AG10803 (cell line): ENCODE data around the genes SLC25A22 and RPLP2.

DNA sequence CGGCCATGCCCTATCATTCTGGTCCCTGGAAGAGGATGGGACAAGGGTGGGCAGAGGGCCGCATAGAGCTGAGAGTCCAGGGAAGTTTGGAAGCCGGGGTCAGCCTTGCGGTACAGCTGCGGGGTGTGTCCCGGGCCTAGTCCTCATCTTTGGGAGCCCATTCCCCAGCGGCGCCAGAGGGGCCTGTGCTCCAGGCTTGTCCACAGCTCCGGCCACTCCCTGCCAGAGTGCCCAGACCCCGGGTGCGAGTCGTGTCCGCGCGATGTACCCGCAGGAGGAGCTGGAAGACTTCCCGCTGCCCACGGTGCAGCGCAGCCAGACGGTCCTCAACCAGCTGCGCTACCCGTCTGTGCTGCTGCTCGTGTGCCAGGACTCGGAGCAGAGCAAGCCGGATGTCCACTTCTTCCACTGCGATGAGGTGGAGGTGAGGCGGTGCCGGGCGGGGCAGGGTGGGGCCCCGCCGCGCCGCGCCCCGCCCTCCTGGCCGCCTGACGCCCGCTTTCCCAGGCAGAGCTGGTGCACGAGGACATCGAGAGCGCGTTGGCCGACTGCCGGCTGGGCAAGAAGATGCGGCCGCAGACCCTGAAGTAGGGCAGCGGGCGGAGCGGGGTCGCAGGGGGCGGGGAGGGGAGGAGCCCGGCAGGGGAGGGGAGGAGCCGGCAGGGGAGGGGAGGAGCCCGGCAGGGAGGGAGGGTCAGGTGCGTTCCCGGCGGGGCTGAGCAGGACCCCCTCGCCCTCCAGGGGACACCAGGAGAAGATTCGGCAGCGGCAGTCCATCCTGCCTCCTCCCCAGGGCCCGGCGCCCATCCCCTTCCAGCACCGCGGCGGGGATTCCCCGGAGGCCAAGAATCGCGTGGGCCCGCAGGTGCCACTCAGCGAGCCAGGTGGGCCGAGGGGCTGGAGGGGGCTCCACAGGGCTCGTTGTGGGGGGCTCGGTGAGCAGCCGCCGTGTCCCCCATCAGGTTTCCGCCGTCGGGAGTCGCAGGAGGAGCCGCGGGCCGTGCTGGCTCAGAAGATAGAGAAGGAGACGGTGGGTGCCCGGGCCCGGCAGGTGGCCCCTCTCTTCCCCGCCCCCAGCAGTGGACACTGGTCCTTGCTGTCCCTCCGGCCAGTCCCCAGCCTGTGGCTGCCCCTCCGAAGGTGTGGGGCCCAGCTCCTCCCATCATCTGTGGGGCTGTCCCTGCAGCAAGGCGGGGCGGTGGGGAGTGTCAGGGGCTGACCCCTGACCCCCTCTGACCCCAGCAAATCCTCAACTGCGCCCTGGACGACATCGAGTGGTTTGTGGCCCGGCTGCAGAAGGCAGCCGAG lies 14.7 kb downstream of the EPS8L2 start:
- RRBS, result 32% methylated on average over 24 of the region's 95 CpGs

- RRBS, result 3% methylated on average over 41 of the region's 103 CpGs
Observed at GRCh38 chr11:797819-798740, at the start of gene SLC25A22. SLC25A22 (minus strand) TSS chr11:798281.

DNA sequence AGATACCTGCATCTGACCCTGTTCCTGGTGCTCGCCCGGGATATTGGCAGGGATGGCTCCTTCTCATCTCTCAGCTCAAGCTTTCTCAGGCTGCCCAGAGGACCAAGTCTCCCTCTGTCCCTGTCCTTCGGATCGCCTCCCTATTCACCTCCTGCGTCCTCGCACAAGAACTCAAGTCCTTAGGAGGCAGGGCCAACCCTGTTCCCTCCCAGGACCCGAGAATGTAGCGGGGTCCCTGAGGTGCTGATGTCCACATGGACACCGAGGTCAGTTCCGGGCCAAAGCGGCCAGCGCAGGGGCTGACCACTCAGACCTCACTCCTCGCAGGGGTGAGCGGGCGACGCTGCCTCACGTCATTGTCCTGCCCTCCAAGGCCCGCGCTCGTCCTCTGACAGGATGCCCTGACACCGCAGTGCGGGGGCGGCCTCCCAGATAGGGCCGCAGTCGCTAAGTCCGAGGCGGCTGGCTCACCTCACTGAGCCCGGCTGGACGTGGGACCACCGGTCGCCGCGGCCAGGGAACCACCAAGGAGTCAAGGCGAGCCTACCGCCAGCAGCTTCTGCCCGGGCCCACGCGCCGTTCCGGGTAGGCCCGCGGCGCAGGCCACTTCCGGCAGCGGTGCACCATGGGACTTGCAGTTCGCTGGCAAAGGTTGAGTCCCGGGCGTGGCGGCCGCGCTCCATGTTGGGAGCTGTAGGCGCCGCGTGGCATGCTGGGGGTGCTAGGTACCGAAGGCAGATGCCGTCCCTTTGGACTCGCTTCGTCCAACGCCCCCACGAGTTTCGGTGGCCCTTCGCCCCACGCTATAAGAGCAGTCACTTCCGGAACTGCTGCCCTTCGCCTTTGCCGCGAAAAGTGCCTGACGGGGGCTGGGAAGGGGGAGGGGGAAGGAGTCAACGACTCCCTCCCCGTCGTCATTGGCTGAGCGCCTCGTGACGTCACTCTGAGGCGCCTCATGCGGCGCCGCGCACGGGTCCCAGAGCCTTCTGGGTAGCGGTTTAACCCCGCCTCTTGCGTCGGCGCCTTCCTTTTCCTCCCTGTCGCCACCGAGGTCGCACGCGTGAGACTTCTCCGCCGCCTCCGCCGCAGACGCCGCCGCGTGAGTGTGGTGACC lies at the start of gene RPLP2:
TSS of gene RPLP2 (plus strand) at position 1,027 of the 1,114 bp plus-strand sequence.
- RRBS, result 2% methylated on average over 11 of the region's 98 CpGs

- RRBS, result no CpG with 5 or more reads among the region's 20 CpGs
Observed at GRCh38 chr11:824891-825857, 2.5 kb upstream of the CRACR2B start.

GRCh38 chr11:854951-855748 lies 12.5 kb downstream of the TSPAN4 start:
- RRBS, result 47% methylated on average over 2 of the region's 23 CpGs

- RRBS, result 89% methylated on average over 3 of the region's 6 CpGs
Observed at GRCh38 chr11:992850-993070, 43.8 kb downstream of the MUC6 start.

GRCh38 chr11:995626-996524 lies 40.6 kb downstream of the MUC6 start:
- RRBS, result no CpG with 5 or more reads among the region's 24 CpGs

DNA sequence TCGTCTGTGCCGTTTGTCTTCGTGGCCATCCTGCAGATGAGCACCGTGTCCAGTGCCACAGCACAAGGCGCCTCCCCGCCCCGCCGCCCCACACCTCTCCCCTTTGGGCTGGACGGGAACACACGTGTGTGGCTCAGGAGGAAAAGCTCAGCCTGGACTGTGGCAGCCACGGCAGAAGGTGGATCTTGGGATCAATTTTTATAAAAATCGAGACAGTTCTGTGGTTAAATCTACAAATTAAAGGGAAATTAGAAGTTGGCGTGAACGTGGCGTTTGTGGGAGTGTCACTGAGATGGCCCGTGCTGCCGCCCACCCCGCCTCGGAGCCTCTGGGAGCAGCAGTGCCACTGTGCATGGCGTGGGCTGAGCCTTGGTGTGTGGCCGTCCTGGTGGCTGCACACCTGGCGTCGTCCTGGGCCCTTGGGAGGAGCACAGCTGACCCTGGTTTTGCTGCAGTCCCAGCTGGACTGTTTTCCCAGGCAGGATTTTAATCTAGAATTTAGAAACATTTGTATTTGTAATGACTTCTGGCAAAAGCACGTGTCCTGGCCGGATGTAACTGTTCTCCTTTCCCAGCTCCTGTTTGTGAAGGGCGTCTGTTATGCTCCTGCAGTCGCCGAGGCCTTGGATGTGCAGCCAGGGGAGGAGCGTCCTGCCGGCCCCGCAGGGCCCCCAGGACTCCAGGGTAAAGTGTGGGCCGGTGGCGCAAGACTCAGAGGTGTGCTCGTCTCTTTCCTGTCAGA lies 25.7 kb downstream of the MUC6 start:
- RRBS, result 79% methylated on average over 5 of the region's 34 CpGs

- RRBS, result 52% methylated on average over 1 of the region's 20 CpGs
Observed at GRCh38 chr11:1081566-1081904, 45.0 kb upstream of the MUC6 start.

DNA sequence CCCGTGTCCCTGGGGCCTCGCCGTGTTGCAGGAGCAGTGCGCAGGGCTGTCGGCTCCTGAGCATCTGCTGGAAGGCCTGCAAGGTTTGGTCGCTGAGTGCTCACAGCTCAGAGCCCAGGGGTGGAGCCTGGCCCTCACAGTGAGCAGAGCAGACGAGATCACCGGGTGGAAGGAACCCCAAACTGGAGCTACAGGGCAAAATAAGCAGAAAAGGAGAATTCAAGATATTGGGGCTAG lies 17.1 kb upstream of the MUC5B start:
- RRBS, result no CpG with 5 or more reads among the region's 8 CpGs

DNA sequence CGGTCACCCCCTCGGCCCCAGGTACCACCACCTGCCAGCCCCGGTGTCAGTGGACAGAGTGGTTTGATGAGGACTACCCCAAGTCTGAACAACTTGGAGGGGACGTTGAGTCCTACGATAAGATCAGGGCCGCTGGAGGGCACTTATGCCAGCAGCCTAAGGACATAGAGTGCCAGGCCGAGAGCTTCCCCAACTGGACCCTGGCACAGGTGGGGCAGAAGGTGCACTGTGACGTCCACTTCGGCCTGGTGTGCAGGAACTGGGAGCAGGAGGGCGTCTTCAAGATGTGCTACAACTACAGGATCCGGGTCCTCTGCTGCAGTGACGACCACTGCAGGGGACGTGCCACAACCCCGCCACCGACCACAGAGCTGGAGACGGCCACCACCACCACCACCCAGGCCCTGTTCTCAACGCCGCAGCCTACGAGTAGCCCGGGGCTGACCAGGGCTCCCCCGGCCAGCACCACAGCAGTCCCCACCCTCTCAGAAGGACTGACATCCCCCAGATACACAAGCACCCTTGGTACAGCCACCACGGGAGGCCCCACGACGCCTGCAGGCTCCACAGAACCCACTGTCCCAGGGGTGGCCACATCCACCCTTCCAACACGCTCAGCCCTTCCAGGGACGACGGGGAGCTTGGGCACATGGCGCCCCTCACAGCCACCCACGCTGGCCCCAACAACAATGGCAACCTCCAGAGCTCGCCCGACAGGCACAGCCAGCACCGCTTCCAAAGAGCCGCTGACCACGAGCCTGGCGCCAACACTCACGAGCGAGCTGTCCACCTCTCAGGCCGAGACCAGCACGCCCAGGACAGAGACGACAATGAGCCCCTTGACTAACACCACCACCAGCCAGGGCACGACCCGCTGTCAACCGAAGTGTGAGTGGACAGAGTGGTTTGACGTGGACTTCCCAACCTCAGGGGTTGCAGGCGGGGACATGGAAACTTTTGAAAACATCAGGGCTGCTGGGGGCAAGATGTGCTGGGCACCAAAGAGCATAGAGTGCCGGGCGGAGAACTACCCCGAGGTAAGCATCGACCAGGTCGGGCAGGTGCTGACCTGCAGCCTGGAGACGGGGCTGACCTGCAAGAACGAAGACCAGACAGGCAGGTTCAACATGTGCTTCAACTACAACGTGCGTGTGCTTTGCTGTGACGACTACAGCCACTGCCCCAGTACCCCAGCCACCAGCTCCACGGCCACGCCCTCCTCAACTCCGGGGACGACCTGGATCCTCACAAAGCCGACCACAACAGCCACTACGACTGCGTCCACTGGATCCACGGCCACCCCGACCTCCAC lies 18.9 kb downstream of the MUC5B start:
- RRBS, result 76% methylated on average over 2 of the region's 64 CpGs

DNA sequence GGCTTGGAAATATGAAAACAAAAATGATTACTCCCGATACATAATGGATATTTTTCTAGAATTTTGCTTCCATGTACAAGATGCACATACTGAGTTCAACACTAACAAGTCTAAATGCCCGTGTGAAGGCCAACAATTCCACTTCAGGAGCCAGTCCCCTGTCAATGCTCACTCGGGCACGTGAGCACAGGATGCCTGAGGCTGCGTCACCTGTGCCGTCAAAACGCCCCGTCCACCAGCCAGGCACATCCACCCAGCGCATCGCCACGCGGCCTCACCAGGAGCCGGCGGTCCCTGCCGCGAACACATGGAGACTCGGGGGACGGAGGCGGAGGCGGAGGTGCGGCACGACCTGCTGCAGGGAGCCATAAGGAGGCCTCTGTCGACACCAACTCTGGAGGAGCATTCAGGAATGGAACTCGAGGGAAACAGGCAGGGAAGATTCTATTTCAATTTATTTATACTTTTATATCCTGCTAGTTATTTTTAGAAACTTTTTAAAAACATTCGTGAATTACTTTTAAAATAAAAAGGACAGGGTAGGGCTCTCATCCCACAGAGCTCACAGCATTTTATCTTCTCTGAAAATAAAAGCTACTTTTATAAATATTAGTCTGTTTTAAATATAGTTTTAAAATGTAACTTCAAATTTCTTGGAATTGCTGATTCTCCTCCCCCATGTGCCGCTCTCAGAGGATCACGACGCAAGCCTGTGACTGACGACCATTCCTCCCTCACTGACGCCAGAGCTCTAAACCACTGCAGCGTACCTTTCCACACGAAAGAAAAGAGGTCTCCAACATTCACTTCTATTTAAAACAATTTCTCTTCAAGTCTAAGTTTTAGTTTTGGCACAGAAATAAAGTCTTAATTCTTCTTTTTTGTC lies 9.6 kb downstream of the TOLLIP start:
- RRBS, result no CpG with 5 or more reads among the region's 32 CpGs

DNA sequence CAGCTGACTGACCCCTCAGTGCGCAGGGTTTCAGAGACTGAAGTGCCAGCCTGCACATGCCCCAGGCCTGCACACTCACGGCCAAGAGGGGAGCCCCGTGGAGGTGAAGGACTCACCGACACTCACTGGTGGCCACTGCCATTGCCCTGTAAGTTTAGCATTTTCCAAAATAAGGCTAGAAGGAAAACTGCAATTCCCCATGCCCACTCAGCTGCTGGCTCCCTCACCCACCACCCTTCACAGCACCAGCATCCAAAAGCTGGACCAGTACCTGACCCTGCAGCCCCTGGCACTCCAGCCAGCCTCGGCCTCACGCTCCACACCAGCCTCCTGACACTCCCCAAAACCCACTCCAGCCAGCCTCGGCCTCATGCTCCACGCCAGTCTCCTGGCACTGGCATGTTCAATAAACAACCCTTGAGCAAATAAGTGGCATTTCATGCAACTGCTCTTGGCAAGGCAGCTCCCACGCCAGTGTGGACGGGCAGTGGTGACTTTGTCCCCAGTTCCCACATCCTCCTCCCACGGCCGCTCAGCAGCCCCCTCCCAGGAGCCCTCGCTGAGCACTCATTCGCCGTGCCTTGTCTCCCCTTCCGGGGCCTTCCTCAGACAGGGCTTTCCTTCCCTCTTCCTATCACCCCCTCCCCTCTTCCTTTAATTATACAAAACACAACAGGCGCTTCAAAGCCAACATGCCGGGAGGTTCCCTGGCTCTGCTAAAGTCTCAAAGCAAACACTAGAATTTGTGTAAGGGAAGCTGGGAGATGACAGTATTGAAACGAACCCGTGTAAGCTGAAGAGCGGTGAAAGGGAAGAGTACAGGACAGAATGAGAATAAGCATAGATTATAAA lies 6.9 kb downstream of the TOLLIP start:
- RRBS, result 65% methylated on average over 3 of the region's 21 CpGs

DNA sequence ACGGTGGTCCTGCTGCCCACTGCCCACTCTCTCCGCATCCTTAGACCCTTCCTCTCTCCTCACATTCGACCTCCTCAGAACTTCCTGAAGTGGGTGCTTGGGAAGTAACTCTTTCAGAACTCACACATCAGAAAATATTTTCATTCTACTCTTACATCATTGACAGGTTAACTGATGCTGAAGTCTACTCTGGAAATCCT lies 25.7 kb upstream of the MOB2 start:
- RRBS, result no CpG with 5 or more reads among the region's 3 CpGs

GRCh38 chr11:1518902-1519720 lies 32.5 kb upstream of the MOB2 start:
- RRBS, result no CpG with 5 or more reads among the region's 19 CpGs

DNA sequence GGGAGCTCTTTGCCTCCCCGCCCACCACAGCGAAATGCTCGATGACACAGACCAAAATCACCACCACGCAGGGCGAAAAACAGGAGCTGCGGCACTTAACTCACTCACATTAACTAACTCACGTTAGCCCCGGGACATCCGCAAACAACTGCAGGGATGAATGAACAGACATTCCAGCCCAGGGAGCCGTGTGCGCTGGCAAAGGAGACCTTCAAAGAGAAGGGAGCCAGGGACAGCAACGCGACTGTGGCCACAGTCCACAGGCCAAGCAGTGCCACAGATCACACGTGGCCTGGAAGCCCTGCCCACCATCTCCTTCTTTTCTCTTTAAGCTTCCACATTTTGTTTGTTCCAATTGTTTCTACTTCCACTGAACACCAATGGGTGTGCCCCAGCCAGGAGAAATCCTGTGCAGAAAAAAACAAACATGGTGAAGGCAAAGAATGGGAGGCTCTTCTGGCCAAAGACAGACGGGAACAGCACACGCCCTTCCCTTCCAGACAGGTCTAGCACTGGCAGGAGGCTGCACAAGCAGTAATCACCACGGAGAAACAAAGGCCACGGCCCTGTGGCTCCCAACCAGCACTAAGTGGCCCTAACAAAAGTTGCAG lies 39.2 kb downstream of the DUSP8 start:
- RRBS, result no CpG with 5 or more reads among the region's 18 CpGs

DNA sequence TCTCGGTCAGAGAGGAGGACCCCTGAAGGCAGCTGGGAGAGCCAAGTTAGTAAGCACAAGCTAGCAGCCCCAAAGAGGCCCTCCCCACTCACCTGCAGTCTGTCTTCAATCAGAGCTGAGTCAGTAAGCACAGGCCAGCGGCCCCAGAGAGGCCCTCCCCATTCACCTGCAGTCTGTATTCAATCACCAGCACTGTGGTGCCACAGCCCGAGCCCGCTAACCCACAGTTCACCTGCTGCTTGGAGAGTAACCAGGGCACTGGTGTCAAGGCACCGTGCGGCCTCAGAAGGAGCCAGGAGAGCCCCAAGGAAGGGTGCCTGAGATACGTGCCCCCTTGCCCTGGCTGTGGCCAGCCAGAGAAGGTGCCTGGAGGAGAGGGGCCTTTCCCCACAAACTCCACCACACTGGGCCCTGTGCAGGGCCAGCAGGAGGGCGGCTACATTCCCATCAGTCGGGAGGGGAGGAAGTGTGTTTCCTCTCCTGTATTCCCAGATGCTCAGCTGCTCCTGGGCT lies 36.7 kb downstream of the DUSP8 start:
- RRBS, result no CpG with 5 or more reads among the region's 9 CpGs

DNA sequence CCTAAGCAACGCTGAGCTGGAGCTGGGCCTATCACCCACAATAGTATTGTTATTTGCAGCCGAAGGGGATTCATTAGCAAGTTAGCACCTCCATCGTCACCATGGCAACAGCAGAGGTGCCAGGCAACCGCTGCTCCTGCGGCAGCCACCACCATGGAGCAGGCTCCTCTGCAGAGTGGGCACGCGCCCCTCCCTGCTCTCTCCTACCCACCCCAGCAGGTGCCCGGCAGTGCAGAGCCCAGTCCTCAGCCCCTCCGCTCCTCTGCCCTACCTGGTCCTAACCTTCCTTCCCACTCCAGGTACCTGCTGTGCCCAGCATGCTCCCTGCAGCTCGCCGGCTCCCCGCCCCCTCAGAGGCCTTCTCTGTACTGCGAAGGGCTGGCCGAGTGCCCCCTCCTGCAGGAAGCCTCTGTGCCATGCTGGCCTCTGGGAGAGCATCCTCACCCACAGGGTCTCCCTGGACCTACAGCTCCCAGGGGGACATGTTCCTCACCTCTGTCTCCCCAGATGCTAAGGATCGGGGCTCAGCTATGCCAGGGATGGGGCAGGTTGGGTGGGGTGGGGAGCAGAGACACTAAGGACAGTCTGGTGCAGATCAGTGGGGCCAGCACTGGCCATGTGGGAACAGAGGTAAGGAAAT lies 3.5 kb downstream of the DUSP8 start:
- RRBS, result 60% methylated on average over 4 of the region's 15 CpGs

DNA sequence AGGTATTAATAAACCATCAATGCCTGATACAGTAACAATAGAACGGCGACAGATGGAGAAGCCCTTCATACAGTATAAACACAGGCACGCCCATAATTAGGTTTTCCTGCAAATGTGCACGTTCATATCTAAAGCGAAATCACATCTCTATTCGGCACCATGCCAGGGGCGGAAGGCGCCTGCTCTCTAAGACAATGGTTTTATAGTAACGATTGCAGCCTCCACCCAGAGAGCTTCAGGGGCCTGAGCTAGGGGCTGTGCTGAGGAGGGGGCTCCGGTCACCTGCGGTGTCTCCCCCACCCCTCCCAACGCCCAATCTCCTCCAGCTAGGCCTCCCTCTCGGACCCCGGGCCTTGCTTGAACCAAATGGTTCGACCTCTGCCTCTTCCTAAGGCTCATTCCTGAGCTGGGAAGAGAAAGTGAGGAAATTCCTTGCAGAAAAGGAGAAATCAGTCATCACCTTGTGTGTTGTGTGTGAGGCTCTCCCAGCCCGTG lies 9.6 kb downstream of the KRTAP5-5 start:
- RRBS, result 18% methylated on average over 5 of the region's 16 CpGs

DNA sequence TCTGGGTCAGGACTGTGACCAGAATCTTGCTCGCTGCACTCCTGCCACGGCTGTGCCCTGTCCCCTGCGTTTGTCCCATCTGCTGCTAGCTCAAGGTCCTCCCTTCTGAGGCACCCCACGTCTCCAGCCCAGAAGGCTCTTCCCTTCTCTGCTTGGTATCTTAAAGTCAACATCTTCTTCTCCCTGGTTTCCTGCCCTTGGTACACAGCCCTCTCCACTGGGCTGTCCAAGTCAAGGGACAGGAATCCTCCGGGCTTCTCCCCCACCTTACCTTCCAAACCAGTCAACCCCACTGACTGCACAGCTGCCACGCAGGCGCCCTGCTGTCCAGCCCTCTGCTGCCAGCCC lies 16.9 kb downstream of the IFITM10 start:
- RRBS, result no CpG with 5 or more reads among the region's 7 CpGs